M059J (cell line): ENCODE measurements around the gene NOL4.

DNA sequence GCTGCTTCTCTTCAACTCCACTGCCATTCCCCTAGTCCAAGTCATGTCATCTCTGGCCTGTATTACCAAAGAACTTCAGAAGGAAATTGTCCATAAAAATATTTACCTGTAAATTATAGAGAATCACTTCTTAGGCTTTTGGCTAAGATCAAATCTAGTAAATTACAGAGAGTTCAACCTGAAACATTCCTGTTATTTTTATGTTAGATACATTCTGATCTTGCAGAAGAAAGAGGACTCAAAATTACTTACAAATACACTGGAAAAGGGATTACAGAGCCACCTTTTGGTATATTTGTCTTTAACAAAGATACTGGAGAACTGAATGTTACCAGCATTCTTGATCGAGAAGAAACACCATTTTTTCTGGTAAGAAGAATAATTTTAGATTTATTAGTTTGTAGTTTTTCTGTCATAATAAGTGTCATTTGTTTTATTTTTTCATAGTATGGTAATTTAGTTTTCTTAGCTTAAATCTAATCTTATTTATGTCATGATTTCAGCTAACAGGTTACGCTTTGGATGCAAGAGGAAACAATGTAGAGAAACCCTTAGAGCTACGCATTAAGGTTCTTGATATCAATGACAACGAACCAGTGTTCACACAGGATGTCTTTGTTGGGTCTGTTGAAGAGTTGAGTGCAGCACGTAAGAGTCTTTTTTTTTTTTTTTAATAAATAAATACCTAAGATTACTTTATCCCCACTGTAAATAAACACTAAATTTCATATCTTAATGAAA, 22.8 kb downstream of the DSG2 start:
- RAMPAGE, long total RNA: no peak

DNA sequence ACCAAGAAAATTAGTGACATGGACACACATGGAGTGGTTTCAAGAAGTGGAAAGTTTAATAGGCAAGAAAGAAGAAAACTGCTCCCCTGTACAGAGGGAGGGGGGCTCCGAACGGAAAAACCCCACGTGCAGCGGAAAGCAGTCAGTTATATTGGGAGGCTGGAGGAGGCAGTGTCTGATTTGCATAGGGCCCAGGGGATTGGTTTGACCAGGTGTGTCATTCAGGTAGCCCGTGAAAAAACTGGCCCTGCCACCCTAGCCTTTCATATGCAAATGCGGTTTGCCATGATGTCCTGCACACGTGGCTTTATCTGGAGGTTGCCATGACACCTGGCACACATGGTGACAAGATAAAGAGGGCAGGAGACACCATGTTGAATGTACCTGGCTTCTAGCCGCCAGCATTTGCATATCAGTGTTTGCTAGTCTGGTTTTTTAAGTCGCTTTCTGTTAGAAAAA, 20.5 kb downstream of the SLC25A52 start:
- RAMPAGE, long total RNA: no peak

DNA sequence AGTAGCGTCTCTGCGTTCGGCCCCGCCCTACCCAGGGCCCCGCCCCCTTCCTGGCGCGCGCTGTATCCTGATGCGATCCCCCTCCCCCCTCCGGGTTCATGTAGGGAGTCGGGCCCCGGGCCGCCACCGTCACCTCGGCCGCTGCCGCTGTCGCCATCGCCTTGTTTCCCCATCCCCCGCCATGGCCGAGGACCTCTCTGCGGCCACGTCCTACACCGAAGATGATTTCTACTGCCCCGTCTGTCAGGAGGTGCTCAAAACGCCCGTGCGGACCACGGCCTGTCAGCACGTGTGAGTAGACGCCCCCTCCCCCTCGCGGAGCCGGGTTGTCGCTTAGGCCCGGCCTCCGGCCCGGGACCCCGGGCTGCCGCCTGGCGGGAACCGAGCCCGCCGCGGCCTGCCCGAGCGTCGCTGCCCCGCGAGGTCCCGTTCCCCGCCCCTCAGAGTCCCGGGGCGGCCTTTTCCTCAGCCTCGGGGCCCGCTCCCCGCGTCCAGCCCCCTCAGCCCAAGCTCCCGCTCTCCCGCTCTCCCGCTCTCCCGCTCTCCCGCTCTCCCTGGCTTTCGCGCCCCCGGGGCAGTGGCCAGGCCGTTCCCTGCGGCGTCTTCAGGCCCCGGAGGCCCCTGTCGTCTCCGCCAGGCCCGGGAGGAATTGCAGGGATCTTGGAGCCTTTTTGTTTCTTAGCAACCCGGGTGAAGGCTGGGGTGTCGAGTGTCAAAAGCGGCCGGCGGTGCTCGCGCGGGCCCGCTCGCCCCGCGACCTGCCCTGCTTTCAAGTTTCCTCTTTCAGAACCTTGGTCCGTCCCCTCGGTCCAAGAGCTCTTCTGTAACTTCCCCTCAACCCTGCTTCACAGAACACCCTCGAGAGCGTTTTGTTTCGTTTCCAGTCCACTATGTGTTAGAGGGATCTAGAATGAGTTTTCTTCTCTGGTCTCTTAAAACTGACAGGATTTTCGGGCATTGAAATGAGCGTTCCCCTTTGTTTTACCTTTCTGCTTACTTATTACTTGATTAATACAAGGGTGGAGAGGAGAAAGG, 1.2 kb downstream of the RNF138 start:
- RAMPAGE, long total RNA: no peak

- RAMPAGE, long total RNA: no peak
Observed at GRCh38 chr18:32208076-32208425, 18.2 kb downstream of the MEP1B start.

DNA sequence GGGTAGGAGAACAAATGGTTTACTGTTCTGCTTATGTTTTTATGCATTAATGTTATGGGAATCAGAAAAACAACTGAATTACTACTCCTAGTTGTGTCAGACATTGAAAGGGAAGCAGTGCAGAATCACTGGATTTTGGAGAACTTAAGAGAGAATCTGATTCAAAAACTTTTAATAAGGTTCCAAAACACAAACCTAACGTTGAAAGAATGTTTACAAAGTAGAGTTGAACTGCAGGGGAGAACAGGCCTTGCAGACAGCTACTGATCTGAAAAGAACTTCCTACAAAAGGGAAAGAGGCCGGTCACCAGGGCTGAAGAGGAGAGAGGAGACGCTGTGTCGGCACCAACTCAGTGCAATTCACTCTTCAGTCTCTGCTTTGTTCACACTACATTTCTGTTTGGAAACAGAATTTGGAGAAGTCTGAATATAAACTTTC, 124.1 kb downstream of the GAREM1 start:
- RAMPAGE, long total RNA: no peak

DNA sequence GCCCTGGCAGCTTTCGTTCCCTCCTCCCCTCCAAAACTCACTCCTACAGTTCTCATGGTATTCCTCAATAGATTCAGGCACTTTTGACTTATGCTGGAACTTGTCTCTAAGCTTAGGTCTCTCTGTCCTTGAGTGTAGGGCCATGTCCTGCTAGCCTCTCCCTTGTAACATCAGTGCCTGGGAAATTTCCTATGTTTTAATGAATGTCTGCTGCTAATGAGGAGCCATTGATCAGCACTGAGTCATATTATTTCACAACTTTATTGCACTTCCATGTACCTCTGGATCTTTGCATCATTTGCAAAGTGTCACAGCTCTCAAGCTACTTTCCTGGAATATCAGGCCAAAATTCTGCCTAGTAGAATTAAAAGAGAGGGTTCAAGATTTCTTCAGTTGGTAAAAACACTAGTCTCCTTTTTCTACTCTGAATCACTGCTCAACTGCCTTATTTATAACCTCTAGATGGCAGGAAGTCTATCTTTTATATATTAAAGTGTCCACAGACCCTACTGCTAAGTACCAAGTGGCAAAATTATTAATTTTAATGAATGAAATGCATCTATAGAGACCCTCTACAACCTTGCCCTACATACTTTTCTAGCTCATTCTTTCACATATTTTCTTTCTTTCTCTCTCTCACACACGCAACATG, 102.4 kb downstream of the GAREM1 start:
- RAMPAGE, long total RNA: no peak

- RAMPAGE, long total RNA: no peak
Observed at GRCh38 chr18:32378596-32379276, 91.9 kb downstream of the GAREM1 start.

DNA sequence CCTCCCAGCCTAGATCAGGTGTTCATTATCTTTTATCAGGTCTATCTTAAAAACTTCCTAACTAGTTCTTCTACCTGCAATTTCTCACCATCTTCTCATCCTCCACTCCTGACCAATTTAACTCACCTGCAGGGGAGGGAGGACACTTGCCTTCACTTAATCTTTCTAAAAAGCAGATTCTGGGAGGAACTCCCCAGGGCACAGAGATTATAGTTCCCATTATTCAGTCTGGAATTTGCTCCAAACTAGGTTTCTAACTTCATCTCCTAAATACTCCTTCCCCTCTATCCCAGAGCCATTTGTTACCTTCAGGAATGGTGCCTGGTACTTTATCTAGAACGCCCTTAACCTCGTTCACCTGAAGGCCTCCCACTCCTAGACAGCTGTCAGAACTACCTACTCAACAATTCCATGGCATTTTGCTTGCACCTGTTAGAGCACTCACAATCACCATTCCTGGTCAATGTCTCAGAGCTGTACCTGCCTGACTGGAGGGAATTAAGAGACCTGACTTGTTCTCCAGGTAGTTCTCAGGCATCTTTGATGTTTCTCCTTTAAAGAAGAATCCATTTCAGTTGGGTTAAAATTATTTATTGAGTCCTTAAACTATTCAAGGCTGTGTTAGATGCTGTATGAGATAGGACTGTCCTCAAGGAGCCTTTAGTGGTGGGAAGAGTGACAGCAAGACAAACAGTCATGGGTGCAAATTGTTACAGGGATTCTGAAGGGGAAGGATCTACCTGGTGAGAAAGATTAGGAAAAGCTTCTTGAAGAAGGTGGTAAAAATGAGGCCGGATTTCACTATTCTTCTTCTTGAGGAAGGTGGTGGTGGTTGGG, 88.9 kb downstream of the GAREM1 start:
- RAMPAGE, long total RNA: no peak

GRCh38 chr18:33248402-33248654, 192.2 kb downstream of the CCDC178 start:
- RAMPAGE, long total RNA: no peak

DNA sequence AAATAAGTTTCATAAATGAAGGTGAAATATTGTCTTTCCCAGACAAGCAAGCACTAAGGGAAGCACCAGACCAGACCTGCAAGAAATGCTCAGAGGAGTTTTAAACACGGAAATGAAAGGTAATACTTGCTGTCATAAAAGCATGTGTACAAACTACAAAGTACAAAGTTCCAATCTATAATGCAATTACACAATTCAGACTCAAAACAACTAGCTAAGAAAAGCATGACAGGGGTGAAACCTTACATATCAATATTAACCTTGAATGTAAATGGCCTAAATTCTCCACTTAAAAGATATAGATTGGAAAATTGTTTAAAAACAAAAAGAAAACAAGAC, 45.0 kb upstream of the ASXL3 start:
- RAMPAGE, long total RNA: no peak

DNA sequence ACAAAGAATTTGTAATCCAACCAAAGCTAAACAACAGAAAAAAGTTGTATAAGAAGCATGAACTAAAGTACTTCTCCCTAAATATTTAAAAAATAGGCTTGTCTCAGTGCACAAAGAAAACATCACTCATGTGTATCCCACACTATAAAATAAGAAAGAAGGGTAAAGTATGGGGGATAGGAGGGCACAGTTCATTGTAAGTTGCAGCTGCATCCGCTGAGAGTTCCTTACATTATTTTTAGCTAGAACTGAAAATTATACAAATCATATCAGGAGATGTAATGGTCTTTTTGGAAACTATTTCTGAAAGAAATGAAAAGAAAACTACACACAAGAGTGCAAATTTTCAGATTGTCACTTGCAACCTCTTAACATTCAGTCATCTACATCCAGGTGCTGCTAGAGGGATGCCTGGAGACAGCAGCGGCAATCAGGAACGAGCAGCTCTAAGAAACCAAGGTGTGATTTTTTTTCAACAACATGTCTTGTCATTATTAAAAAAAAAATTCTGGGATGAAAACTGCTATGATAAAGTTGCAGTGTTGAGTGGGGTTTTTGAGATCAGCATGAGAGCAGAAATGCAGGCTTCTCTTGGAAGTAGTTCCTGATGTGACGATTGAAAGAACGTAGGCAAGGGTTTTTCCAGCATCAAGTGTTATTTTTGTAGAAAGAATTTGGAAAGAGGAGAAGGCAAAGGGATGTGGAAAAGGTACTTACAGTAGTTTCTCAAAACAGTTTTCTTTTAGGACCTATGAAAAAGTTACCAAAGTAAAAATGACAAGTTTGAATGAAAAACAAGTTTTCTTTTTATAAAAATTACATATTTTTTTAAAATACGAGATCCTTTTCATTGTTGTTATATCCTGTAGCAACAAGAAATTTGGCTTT, 273.8 kb downstream of the ASXL3 start:
- RAMPAGE, long total RNA: no peak

DNA sequence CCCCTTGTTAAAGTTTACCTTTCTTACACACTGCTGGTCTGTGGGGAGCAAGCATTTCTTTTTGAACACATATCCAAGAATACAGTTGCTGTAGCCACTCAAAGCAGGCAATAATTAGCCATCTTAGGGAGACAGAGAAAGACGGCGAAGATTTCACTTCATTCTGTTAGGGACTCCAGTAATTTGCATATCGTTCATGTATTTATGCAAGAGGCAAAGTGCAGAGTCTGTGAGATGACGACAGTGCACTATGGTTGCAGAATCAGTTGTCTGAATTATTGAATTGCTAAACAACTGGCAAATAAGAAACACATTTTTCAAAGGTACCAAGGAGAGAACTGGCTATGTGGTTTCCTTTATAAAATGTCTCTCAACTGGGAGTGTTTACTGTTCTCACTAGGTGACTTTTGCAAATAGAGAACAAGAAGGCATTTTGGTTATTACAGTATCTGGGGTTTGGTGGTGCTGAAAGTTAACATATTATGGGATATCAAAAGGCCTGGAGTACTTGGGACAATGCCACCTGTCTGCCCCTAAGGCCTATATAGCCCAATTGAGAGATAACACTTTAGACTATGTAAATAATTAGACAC, 103.2 kb downstream of the NOL4 start:
- RAMPAGE, long total RNA: no peak

DNA sequence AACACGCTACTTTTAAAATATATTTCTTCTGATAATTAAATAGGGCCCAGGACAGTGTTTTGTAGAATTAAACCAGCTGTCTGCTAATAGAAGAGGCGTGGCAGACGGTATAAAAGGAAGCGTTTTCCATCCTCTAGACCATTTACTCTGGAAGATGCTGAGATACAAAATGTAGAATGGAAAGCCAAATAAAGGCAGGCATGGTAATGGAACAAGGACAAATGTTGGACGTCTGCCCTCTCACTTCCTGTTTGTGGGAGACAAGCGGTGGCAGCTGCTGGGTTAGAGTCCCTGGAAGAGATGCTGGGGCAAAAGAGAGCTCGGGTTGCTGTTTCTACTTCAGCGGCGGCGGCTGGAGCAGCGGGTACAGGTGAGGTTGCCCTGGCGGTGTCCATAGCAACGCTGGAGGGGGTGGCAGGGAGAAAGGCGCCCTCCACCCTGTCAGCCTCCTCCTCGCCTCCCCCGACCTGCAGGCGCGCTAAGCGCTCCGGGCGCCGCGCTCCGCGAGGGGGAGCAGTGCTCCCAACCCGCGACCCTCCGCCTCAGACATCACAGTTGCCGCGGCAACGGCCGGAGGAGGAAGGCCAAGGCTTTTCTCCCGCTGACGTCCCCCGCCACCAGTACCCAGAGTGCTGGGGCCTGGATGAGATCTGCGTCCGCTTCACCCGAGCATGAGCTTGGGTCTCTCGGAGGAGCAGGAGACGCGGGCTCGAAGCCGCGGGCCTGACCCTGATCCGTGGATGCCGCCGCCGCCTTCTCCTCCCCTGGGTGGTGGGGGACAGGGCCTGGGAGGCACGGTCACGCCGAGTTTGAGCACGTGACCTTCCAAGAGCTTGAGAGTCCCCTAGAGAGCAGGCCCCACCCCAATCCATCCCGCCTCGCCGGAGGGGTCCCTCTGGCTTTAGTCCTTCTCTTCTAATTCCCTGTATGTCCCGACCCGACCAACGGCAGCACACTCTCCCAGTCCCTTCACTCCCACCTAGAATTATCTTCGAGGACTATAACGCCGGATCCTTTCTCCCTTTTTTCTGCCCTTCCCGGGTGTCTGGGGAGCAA, 65.6 kb downstream of the NOL4 start:
- RAMPAGE, long total RNA: no peak

DNA sequence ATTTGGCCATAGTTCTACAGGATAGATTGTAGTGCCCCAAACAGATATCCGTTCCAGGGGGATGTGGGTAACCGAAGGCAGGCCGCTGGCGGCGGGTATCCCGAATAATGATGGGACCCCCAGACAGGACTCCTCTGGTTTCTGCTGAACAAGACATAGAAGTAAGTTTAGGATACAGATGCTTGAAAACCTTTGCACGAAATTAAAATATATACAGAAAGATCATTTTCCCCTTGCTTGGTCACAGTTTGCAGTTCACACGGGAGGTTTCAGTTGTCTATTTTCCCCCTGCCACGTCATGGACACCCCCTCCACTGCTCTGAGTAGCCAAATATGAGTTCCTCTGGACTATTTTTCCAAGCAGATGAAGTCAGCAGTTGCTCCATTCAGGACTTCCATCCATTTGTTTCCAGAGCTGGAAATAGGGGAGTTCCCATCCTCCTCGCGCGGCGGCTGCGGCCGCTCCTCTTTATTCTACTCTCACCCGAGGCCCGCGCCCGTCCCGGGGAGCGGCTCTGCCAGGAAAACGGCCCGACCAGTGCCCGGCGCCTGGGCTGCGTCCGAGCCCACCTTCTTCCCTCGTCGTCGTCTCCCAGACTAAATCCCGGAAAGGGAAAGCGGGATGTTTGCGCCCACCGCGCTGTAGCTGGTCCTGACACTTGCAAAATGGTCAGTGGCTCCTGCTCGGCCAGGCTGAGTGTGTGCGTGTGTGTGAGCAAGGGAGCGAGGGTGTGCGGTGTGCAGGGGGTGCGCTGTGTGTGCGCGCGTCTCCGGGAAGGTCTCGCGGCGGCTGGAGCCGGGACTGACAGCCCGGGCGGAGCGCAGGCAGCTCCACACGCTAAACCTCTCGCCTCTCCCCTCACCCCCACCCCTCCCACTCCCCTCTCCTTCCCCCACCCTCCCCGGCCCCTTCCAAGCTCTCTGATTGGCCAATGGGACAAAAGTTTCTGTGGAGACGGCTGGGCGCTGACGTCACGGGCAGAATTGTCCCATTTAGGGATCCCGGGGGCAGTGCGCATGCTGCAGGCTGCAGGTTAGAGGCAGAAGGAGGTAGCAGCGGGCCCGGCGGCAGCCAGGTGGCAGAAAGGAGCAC, at the start of gene NOL4:
Gene NOL4 (minus strand): TSS at position 840 of the 1,093 bp plus-strand sequence.
- RAMPAGE, long total RNA: no peak

DNA sequence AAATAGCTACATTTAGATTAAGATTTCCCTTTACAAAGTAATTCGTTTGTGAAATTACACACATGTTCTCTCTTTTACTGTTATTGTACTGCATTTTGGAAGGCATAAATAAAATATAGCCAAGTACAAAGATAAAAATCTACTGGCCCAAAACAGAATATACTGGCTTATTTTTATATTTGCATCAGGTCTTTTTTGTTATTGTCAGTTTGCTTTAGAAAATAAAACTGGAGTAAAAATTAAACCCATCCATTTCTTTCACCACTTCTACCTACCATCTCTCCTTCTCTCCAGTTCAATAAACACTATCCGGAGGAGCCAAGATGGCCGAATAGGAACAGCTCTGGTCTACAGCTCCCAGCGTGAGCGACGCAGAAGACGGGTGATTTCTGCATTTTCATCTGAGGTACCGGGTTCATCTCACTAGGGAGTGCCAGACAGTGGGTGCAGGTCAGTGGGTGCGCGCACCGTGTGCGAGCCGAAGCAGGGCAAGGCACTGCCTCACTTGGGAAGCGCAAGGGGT, 106.2 kb upstream of the NOL4 start:
- RAMPAGE, long total RNA: no peak

- RAMPAGE, long total RNA: no peak
Observed at GRCh38 chr18:34867487-34867989, 157.4 kb downstream of the DTNA start.

DNA sequence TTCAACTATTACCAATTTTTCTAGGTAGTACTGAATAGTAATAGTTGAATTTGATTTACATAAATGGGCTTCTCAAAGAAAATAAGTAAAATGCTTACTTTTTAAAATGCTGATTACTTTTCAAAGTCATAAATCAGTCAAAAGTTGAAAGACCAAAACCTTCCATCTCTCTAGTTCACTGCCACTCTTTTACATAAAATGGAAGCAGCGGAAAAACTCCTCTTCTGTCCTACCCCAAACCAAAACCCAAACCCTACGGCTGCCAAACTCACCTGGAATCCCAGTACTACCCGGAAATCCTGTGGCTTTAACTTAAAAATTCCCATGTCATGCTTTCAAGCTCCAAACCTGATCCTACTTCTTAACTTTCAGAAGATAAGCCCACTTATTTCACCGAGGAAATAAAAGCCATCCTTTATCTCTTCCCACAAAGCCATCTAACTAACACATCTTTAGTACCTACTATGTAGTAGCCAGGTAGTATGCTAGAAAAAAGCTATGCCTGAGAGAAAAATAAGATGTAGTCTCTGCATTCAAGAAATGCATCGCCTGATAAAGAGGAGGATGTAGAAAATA, 81.1 kb upstream of the MAPRE2 start:
- RAMPAGE, long total RNA: no peak

DNA sequence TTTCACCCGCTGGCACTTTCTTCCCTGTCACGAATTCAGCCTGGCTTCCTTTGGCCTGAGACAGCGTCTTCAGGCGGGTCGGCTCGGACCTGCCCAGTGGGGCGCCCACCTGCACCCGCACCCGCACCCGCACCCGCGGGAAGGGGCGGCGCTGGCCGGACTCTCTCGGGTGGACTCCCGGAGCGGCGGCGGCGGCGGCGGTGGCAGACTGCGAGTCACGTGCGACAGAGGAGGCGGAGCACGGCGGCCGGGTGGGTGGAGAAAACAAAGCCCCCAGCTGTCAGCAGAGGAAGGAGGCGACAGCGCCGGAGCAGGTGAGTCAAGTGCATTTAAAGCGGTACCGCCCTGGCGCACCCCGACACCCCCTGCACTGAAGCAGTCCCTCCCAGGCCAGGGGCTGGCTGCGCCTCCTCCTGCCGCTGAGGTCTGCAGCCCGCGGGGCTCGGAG, 64.4 kb upstream of the MAPRE2 start:
- RAMPAGE, long total RNA: no peak

- RAMPAGE, long total RNA: no peak
Observed at GRCh38 chr18:35030228-35030610, 11.0 kb upstream of the MAPRE2 start.

- RAMPAGE, long total RNA: no peak
Observed at GRCh38 chr18:35289173-35290080, 602 bp downstream of the ZSCAN30 start.